ENCODE measurements around a stretch of chr7.

- RRBS = no CpG with 5 or more reads among the region's 17 CpGs
Observed at GRCh38 chr7:1726112-1726573, 56.1 kb downstream of the ELFN1 start.

GRCh38 chr7:1845771-1846724 is 176.0 kb downstream of the ELFN1 start:
- RRBS = 90% methylated on average over 11 of the region's 29 CpGs

GRCh38 chr7:1850519-1851093 is 180.5 kb downstream of the ELFN1 start:
- RRBS = no CpG with 5 or more reads among the region's 23 CpGs

DNA sequence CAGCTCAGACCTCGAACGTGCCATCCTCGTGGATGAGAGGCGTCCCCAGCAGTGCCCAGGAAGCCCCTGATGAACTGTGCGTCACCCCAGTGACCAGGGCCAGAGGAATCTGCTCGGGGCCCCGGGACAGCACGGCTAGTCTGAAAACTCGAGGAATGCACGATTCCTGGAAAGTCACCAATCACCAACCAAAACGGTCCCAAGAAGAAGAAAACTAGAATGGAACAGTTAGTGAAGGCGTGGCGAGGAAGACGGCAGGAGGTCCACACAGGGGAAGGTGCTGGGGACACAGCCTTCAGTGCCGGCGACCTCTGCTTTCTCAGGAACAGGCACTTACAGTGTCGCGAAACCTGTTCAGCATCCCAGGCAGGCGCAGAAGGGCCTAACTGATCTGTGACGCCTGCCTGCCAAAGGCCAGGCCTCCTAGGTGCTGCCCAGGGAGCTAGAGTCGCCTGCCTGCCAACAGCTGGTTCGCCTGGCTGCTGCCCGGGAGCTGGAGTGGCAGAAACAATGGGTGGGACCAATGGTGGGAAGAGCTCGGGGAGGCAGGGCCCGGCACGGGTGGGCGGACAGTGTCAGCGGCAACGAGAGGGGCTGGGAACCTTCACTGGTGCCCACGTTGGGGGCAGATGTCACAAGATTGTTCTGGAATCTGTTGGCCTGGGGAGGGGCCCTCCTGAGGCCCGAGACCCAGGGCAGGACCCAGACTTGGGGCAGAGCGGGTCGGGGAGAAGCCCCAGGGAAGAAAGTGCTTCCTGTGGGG is 181.5 kb downstream of the ELFN1 start:
- RRBS = 94% methylated on average over 4 of the region's 33 CpGs

DNA sequence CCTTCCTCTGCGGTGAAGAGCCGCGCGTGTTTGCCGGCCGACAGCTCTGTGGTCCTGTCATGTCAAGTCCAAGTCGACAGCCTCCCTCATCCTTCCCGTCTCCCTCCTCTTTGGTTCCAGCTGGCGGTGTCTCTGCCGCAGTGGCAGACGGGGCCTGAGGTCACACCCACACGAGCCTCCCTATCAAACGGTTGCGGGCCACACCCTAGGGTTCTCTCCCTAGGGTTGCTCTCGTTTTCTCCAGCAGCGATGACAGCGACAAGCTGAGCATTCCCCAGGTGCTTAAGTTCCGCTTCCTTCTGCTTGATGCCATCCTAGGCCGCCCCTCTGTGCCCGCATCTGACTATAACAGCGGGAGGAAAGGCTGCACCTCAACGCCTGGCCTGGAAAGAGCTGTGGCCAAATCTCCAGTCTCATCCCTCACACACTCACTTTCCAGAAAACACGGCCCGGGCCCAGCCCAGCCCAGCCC is 185.0 kb downstream of the ELFN1 start:
- RRBS = no CpG with 5 or more reads among the region's 24 CpGs

GRCh38 chr7:1861676-1862190 is 191.7 kb downstream of the ELFN1 start:
- RRBS = no CpG with 5 or more reads among the region's 17 CpGs

GRCh38 chr7:1919536-1920241 is 249.6 kb downstream of the ELFN1 start:
- RRBS = 86% methylated on average over 2 of the region's 18 CpGs

- RRBS = no CpG with 5 or more reads among the region's 15 CpGs
Observed at GRCh38 chr7:1932713-1933290, 262.7 kb downstream of the ELFN1 start.

GRCh38 chr7:2079485-2080468 is 153.0 kb downstream of the MAD1L1 start:
- RRBS = 100% methylated on average over 3 of the region's 30 CpGs

- RRBS = no CpG with 5 or more reads among the region's 14 CpGs
Observed at GRCh38 chr7:2116080-2116493, 116.7 kb downstream of the MAD1L1 start.

GRCh38 chr7:2259004-2259471 is 17.0 kb downstream of the NUDT1 start:
- RRBS = no CpG with 5 or more reads among the region's 23 CpGs

- RRBS = 100% methylated on average over 2 of the region's 19 CpGs
Observed at GRCh38 chr7:2299016-2299738, 15.1 kb downstream of the SNX8 start.

- RRBS = no CpG with 5 or more reads among the region's 29 CpGs
Observed at GRCh38 chr7:2362403-2363321, 8.0 kb downstream of the EIF3B start.

DNA sequence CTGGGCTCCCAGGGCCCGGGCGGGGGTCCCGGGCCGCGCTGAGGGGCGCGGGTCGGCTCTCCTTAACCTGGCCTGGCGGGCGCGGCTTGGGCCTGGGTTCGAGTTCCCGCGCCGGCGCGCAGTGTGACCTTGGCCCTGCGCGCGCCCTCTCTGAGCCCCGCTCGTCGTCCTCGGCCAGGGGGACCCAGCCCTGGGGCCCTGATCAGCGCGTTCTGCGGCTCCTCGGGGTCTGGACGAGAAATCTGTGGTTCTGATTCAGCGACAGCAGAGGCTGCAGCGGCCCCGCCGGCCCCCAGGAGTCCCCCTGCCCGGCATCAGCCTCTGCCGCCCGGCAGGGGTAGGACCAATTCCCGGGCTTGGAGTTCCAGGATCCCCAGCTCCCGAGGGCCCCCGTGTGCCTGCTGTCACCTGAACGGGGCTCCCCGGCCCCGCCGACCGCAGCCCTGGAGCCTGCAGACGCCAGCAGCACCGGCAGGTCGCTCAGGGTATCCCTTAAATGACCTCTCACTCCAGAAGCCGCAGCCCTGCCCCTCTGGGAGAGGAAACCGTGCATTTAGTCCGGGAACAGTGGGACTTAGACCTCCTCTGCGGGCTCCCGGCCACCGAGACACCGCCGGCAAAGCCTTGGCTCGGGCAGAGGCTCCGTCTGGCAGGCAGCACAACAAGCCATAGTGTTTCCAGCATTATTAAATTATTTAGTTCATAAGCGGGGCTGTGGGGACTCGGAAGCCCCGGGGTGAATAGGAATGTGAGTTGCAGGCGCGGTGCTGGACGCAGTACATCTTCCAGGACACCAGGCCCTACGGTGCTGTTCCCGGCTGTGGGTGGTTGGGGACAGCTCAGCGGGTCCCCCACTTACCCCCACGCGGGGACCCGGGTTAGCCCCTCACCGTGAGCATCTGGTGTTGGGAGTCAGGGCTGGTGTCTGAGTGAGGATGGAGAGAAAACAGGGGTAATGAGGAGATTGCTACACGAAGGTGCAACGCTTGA is 616 bp downstream of the CHST12 start:
- RRBS = 5% methylated on average over 36 of the region's 72 CpGs

- RRBS = 30% methylated on average over 7 of the region's 27 CpGs
Observed at GRCh38 chr7:2524589-2525177, 5.1 kb downstream of the LFNG start.

DNA sequence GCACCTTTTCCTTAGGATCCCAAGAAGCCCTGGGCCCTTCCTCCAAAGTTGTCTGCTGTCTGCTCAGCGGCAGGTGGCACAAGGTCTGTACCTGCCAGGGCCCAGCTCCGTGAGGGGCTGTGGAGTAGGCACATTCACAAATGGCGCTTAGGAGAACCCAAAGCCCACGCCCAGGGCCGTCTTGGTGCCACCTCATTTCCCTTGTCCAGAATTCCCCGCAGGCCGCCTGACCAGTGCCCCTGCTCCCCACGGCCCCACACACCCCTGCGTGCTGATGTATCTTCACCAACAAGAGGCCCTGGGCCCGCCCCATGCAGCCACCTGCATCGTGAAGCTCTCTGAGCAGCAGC is 14.8 kb downstream of the BRAT1 start:
- RRBS = no CpG with 5 or more reads among the region's 11 CpGs

DNA sequence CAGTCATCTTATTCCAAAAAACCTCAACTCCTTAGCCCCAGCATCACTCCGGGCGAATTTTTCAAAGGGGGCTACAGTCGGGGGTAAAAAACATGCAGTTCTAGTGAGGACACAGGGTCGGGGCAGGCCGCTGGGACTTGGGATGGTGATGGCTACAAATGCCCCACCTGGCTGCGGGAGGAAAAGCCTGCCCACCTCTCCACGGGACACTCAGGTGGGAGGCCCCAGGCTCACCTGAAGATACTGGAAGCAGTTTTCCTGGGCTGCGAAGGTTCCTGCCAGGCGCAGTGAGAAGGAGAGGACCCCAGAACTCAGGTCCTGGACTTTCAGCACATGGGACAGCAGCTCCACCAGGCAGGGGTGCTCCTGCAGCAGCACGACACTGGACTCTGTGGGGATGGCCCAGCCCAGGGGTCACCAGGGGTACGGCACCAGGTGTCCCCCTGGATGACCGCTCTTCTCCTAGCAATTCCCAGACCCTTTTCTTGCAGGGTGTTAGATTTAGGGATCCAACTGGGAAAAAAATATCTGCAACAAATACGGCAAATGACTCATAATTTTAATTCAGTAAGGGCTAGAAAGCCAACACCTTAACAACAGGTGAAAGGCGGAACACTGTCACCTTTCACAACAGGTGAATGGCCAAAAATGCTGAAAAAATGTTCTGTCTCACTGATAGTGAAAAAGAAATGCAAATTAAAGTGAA is 8.1 kb downstream of the BRAT1 start:
- RRBS = no CpG with 5 or more reads among the region's 14 CpGs

DNA sequence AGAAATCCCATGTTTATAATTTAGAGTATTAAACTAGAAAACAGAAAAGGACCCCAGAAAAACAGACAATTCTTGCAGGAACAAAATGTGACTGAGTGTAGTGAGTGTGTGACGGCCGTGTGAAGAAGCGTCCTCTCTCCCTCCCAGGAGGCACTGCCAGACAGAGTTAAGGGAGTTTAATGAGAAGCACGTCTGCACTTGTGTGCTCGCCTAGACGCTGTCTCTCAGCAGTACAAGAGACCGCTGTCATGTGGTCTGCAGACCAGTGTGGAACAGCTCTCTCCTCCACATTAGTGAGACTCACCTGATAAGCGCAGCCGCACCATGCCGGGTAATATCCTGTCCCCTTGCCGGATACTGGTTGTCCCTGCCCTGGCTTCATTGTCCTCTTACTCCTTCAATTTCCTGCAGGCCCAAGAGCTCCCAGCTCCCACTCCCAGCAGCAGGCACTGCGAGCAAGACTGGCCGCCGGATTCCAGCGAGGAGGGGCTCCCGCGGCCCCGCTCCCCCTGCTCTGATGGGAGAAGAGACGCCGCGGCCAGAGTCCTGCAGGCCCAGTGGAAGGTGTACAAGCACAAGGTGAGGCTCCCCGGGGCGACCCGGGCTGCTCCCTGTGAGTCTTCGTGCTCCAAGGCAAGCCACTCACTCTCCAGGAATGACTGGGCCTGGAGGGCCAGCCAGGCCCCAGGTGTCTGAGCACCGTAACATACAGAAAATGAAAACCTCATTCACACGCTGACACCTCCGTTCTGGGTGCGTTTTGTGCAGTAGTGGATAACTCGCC is 33.5 kb upstream of the TTYH3 start:
- RRBS = 93% methylated on average over 5 of the region's 30 CpGs

DNA sequence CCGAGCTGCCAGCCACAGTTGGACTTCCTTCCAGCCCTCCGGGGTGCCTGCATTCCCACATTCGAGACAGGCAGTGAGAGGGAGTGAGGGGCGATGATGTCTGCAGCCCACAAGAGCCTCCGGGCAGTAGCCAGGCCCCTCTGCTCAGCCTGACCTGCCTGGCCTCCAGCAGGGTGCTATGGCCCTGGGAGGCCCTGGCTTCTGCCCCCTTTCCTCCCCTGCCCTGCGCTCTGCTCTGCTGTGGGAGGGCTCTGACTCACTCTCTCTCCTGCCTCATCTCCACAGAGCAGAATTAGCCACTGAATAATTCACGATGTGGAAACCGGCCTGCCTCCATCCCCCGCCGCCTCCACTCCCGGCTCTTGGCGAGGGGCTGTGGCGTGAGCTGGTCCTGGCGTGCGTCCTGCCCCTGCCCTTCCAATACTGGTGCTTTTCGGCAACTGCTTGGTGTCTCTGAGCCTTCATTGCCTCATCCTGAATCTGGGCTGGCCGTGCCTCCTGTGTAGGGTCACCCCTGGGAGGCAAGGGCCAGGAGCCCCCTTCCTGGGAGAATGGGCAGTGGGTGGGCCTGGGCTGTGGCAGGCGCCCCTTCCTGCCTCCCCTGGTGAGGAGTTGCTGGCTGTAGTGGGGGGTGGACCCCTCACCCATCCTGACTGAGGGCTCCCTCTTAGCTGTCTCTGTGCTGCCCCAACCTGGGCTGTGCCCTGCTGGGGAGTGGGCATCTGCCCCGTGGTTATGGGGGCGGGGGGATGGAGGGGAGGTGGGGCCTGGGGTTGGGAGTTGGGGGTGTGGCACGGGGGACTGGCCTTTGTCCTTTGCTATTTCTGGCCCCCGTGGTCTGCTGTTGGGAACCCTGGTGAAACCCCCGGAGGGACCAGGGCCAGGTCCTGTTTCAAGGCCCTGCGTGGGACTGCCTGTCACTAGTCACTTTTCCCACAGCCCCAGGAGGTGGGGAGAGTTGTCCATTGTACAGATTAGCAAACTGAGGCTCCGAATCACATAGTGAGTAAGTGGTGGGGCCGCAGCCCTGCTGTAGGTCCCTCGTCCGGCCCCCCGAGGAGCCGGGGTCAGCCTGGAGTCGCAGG is 2.4 kb downstream of the TTYH3 start:
- RRBS = 40% methylated on average over 4 of the region's 31 CpGs

- RRBS = 48% methylated on average over 5 of the region's 28 CpGs
Observed at GRCh38 chr7:2640410-2641343, 8.9 kb downstream of the TTYH3 start.